Omental fat pad (tissue), 4 donors: Measurements from ENCODE around the gene TRIM67.

DNA sequence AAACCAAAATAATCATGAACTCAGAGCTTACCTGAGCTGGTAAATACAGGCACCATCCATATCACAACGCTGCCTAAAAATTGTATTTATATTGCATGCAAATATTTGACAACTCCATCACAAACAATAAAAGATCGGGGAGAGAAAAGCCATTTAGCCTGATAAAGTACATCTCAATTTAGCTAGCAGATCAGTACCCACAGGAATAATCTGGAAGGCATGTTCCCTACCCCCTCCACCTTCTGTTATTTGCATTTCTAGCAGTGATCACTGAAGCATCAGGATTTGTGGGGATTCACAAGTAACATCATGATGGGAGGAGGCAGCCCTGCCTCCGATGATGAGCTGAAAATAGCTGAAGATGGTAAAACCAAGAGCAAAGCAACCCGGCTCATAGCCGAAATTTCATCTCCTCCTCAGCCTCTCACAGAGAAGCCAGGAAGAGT, 2.5 kb downstream of the CCSAP start:
- PRO-cap, result no peak
- RAMPAGE, long total RNA, 4 experiments, result no peak in any of the 4 experiments

GRCh38 chr1:229408362-229409199, 25.3 kb downstream of the ACTA1 start:
- PRO-cap, result no peak
- RAMPAGE, long total RNA, 4 experiments, result no peak in any of the 4 experiments

- PRO-cap, result no peak
- RAMPAGE, long total RNA, 4 experiments, result no peak in any of the 4 experiments
These were observed 19.4 kb downstream of the ABCB10 start for GRCh38 chr1:229538983-229539582.

DNA sequence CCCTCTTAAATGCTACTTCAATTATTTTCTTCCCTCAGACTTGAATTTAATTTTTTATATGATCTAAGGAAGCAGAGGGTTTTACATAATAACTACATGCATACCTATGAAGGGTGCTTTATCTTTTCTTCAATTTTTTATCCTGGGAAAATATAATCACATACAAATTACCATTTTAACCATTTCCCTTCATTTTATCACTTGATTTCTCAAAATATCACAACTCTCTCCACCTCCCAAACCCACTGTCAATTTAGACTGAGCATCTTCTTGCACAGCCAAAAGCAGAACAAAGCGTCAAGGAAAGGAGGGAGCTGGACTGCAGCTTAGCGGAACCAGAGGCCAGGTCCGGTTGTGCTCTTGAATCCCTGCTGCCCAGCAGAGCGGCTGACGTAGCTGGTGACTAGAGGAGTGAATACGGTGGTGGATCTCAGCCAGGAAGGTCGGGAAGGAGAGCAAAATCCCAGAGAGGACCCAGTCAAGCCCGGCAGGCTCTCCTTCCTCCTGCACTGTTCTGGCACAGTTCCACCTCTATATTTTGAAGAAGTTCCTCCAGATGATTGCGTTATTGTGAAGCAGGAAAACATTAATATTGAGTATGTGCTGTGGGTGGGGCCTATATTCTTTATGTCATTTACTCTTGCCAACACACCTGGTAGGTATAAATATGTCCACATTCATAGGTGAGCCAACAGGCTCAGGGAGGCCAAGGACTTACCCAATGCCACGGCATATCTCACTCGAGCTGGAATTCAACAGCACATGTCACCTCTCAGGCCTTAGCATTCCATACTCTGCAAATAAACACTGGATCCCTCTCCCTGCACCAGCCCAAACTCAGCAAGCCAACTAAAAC, 23.5 kb upstream of the ABCB10 start:
- PRO-cap, result no peak
- RAMPAGE, long total RNA, 4 experiments, result no peak in any of the 4 experiments

DNA sequence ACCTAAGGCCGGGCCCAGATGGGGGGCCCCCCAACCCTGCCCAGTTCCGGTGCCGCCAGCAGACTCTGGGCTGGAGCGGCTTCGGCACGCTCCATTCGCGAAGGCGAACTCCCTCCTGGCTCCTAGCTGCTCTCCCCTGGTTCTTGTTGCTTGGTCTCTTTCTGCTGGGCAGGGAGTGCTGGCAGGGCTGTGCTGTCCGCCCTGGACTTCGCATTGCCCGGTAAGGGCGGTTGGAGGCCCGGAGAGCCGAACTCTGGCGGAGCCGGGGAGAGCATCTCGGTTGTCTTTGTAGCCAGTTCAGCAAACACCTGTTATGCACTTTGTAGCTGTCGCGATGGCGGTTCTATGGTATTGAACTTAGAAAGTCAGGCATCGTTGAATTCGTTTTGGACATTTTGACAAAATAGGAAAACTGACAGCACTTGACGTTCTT, 416 bp downstream of the URB2 start:
- PRO-cap, result no peak
- RAMPAGE, long total RNA, 4 experiments, result no peak in any of the 4 experiments

DNA sequence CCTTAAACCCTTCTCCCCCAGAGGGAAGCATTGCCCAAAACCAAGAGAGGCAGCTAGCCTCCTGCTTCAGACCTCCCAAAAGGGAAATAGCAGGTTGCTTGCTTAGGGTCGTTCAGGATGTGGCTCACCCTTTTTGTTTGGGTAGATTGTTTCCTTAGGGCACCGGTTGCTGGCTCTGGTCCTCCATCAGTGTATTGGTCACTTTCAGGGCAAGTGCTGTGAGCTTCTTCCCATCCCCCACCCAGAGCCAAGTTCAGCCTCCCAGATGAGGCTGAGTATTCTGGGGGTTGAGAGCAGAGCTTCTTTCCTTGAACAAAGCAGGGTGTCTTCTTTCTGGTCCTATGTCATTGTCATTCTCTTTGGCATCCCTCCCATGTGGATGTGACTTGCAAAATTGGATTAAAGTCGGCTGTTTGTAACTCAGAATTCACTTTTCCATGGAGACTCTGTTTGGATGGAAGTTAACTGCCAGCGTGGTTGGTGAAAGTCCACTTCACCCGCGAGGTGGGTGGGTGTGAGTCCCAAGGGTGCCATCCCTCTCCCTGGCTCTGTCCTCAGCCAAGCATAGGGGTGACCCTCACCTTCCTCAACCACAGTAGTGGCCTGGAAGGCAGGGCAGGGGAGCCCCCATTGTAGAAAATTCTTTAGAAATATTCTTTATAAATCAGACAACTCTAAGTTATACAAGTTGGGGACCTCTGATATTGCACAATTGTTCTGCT, 55.4 kb upstream of the GALNT2 start:
- PRO-cap, result no peak
- RAMPAGE, long total RNA, 4 experiments, result no peak in any of the 4 experiments

- PRO-cap, result no peak
- RAMPAGE, long total RNA, 4 experiments, result no peak in any of the 4 experiments
These were observed 1.6 kb downstream of the GALNT2 start for GRCh38 chr1:230068163-230069453.

- PRO-cap, result no peak
- RAMPAGE, long total RNA, 4 experiments, result no peak in any of the 4 experiments
These were observed 6.4 kb downstream of the GALNT2 start for GRCh38 chr1:230073325-230074020.

DNA sequence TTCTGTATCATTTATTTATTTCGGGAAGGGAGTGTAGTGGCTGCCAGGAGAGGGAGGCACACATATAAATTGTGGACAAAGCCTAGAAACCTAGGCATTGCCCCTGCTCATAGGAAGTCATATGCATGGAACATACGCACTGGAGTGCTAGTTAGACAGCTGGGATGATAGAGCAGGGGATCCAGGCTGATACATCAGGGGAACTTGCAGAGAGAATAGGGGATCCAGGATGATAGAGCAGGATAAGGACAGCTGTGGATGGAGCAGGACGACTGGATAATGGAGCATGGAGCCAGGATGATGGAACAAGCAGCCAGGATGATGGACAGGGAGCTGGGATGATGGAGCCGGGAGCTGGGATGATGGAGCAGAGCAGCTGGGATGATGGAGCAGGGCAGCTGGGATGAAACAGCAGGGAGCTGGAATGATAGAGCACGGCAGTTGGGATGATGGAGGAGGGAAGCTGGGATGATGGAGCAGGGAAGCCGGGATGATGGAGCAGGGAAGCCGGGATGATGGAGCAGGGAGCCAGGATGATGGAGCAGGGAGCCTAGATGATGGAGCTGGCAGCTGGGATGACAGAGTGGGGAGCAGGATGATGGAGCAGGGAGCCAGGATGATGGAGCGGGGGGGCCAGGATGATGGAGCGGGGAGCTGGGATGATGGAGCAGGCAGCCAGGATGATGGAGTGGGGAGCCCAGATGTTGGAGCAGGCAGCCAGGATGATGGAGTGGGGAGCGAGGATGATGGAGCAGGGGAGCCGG, 15.7 kb downstream of the GALNT2 start:
- PRO-cap, result no peak
- RAMPAGE, long total RNA, 4 experiments, result no peak in any of the 4 experiments

GRCh38 chr1:230103453-230104101, 36.5 kb downstream of the GALNT2 start:
- PRO-cap, result no peak
- RAMPAGE, long total RNA, 4 experiments, result no peak in any of the 4 experiments

GRCh38 chr1:230150363-230150586, 83.2 kb downstream of the GALNT2 start:
- PRO-cap, result no peak
- RAMPAGE, long total RNA, 4 experiments, result no peak in any of the 4 experiments

DNA sequence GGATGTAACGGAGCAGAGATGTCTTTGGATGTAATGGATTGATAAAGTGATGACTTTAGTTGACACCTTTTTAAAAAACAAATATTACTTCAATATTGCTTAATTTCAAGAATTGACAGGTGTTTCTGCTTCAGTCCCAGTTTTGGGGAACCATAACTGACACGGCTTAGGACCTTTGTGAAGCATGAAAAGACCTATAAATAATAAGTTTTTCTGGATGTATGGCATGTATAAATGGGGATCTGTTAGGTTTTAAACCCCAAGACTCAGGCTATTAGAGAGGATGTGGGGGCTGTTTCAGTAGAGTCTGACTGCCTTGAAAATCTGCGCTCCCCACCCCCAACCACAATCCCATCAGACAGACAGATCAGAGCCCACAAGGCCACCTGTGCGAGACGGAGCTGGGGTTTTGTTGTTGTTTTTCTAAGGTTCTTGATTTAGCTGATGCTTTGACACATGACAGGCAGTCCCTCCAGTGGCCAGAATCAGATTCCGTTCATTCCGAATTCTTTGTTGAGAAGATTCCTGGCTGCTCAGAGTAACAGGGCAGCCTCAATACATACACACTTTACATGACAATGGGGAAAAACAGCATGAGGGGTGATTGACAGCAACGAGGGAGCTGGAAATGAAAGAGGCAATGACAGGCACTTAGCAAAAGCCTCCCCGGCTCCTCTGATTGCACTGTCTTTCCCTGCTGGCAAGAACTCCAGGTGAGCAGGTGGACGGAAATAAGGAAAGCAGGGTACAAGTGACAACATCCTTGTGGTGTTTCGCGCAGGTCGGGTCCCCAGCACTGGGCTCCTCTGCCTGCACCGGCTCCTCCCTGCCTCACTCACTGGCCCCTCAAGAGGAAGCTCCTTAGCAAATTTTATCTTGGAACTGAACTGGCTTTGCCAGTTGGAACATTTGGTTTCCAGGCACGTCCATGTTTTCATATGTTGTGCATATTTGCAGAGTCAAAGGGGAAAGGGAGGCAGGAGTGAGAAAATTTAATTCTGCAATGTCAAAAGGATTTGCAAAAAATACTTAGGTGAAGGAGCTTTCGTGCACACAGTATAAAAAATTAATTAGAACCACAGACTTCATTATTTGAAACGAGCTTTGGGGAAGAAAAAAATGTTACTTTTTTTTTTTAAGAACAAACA, 148.8 kb downstream of the PGBD5 start:
- PRO-cap, result no peak
- RAMPAGE, long total RNA, 4 experiments, result no peak in any of the 4 experiments

GRCh38 chr1:230332436-230333333, 93.4 kb downstream of the PGBD5 start:
- PRO-cap, result no peak
- RAMPAGE, long total RNA, 4 experiments, result no peak in any of the 4 experiments

GRCh38 chr1:230509800-230510282, 83.7 kb upstream of the PGBD5 start:
- PRO-cap, result no peak
- RAMPAGE, long total RNA, 4 experiments, result no peak in any of the 4 experiments

DNA sequence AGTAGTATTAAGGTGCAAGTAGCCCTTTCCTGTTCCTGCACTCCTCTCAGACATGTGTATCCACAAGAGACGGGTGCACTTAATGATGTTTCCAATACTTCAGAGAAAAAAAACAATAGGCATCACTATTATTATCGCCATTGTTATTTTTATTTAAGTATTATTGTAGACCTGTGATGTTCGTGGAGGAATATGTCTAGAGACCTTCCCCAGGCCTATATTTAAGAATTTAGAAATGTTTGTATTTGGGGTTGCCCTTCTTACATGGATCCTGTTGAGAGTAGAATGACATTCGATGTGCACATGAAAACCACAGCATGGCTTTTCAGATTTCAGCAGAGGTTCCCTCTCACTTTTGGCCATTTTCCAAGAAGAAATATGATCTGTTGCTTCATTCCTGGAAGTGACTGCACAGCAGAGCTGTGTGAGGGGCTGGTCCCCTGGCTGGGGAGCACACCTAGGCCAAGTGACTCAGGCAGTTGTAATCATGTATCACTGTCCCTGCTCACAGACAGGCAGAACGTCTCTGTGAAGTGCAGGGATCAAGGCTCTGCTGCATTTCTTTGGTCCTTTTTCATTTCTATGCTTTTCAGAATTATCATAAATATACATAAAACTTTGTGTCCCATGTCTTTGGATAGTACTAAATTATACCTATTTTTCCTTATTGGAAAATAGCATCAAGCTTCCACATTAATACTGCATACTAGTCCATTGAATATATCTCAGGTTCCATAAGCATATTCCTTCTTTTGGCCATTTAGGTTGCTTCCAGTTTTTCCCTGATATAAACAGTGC, 32.3 kb downstream of the AGT start:
- PRO-cap, result no peak
- RAMPAGE, long total RNA, 4 experiments, result no peak in any of the 4 experiments

DNA sequence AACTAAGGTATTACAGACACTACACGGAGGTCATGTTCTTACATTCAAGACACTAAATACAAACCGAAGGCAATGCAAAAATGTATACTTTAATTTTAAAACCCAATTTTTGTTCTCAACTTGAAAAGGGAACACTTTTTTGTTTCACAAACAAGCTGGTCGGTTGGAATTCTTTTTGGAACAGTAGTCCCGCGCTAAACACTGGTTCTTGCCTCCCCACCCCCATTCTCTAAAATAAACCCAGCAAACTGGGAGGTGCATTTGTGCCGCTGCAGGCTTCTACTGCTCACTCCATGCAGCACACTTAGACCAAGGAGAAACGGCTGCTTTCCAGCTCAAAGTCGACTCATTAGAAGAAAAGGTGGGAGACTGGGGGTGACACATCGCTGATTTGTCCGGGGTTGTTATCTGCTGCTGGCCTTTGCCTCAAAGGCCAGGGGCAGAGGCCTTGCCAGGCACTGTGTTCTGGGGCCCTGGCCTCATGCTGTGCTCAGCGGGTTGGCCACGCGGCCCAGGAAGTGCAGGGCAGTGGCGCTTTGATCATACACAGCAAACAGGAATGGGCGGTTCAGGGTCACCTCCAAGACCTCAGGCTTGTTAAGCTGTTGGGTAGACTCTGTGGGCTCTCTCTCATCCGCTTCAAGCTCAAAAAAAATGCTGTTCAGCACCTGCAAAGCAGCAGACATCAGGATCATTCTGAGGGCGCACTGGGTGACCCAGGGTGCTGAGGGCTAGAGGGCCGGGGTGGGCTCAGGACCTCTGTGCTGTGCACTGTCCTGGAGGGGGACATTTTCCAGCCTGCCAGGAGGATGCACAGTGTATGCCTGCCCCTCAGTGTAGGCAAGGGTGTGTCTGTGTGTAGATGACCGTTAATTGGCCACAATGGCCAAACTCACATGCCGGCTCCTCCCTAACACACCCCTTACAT, 11.0 kb downstream of the AGT start:
- PRO-cap, result no peak
- RAMPAGE, long total RNA, 4 experiments, result no peak in any of the 4 experiments

DNA sequence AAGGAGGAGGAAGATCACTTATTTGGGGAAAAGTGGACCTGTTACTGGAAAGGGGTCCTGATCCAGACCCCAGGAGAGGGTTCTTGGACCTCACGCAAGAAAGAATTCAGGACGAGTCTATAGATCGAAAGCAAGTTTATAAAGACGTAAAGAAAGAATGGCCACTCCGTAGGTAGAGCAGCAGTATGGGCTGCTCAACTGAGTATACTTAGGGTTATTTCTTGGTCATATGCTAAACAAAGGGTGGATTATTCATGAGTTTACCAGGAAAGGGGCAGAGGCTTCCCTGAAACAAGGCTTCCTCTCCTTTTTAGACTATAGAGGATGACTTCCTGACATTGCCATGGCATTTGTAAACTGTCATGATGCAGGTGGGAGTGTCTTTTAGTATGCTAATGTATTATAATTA, 7.4 kb upstream of the CAPN9 start:
- PRO-cap, result no peak
- RAMPAGE, long total RNA, 4 experiments, result no peak in any of the 4 experiments

DNA sequence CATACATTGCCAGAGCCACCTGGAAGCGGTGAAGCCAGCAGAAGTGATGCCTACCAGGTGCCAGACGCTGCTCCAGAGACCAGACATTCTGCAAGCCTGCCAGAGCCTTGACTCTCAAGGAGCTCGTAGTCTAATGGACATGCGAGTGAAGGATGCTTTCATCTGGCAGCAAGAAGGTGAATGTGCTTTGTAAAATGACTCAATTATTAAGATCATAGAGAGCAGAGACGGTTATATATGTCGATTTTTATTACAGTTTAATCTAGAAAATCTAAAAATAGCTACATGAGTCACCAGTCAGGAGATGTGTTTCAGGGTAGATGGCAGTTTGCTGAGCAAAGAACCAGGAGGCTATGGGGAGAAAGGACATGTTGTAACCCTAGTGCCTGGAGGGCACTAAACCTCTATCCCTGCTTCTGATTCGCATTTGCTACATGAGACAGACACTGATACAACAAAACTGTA, 43.4 kb downstream of the C1orf198 start:
- PRO-cap, result no peak
- RAMPAGE, long total RNA, 4 experiments, result no peak in any of the 4 experiments

- PRO-cap, result no peak
- RAMPAGE, long total RNA, 4 experiments, result no peak in any of the 4 experiments
These were observed 33.6 kb downstream of the TTC13 start for GRCh38 chr1:230945070-230945455.

DNA sequence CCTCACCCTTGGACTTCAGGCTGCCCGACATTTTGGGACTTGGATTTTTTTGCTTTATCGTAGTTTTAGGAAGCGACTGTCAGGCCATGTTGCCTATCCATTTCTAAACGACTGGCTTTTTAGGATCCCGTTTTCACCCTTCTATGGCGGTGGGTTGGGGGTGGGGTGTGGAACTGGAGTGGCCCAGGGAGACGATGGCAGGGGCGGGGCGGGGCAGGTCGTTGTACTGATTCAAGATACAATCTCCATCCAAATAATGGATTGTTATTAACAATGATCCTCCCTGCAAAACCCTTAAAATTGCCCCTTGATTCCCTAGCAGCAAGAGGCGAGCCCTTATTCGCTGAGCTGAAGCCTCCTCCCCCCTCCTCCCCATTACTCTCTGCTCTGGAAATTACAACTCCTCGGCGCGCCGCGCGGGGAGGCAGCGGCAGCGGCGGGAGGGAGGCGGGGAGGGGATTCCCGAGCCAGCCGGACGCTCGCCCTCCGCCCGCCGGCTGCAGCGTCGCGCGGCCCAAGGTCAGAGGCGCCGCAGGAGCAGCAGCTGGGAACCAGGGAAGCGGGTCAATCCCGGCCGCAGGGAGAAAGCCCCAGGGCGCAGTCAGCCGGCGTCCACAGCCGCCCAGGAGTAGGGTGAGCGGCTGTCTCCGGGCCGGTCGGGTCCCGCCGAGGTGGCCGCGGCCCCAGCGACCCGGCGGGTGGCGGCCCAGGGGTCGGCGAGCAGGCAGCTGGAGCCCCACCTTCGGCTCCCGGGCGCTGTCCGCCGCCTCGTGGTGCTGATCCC, at the start of gene TRIM67:
Gene TRIM67 (plus strand): TSS at position 397 of the 784 bp plus-strand sequence.
- PRO-cap, result no peak
- RAMPAGE, long total RNA, 4 experiments, result no peak in any of the 4 experiments